Choroid plexus epithelial cell (primary cell): Measurements from ENCODE around the gene SEMA3E.

- RRBS, result no CpG with 5 or more reads among the region's 9 CpGs
Measured at GRCh38 chr7:77502250-77502693, 34.8 kb upstream of the PTPN12 start.

GRCh38 chr7:77642148-77642368 lies 54.2 kb upstream of the RSBN1L start:
- RRBS, result no CpG with 5 or more reads among the region's 1 CpG

DNA sequence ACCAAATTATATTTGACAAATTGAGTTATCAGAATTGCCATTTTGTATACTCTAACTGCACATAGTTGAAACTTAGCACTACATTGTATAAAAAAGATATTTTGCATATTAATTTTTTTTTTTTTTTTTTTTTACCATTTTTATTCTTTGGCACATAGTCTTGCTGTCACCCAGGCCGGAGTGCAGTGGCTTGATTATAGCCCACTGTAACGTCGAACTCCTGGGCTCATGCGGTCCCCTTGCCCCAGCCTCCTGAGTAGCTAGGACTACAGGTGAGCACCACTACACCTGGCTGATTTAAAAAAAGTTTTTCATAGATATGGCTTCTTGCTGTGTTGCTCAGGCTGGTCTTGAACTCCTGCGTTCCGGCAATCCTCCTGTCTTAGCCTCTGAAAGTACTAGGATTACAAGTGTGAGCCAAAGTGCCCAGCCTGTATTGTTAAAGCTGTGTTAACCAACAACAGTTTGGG lies 15.0 kb downstream of the RSBN1L start:
- RRBS, result no CpG with 5 or more reads among the region's 6 CpGs

DNA sequence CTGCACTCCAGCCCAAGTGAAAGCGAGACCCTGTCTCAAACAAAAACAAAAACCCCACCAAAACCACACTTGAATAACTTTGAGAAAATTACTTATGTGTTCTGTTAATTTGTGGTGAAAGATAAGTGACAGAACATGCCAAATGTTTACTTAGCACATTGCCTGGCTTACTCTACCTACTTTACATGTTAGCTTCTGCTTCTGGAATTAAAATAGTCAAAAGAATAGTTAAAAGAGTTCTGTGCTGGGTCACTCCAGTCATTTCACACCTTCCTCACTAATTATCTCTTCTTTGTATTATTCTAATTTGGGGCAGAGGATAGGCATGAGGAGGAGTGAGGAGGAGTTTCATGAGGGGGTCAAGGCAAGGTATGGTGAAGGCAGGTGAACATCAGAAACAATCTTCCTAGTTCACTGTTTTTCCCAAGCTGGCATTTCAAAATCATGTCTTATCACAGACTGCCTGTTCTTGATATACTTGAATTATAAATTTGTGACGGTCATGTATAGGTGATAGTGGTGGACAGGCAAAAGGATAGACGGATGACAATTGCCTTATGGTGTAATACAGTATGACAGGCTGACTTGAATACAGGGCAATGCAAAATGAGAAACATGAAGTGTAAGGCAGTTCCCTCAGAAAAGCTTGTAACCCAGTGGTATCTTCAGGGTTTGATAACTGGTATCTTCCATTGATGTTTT lies 9.6 kb downstream of the TMEM60 start:
- RRBS, result no CpG with 5 or more reads among the region's 3 CpGs

DNA sequence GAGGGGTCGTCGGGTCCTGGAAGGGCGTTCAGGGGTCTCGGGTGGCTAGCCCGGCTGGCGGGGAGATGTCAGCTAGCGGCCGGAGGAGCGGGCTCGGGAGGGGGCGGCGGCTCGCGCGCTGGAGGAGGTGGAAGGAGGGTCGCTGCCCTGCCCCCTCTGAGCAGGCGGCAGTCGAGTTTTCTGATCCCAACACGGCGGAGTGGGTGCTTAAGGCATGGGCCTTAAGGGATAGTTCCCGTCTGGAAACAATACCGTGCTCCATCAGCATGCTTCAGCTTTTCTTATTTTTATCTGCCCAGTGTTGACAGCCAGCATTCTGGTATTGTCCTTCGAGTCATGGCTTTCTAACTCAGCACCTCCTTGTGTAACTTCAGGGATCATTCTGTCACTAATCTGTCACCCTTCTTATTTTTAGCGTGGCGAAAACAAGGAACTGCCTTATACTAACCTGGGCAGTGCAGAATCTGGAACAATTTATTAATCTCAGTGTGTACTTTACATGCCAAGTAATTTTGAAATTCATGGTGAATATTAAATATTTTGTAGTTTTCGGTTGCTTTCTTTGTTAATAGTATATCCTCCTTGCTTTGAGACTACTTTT lies 1.2 kb upstream of the TMEM60 start:
- RRBS, result no CpG with 5 or more reads among the region's 26 CpGs

DNA sequence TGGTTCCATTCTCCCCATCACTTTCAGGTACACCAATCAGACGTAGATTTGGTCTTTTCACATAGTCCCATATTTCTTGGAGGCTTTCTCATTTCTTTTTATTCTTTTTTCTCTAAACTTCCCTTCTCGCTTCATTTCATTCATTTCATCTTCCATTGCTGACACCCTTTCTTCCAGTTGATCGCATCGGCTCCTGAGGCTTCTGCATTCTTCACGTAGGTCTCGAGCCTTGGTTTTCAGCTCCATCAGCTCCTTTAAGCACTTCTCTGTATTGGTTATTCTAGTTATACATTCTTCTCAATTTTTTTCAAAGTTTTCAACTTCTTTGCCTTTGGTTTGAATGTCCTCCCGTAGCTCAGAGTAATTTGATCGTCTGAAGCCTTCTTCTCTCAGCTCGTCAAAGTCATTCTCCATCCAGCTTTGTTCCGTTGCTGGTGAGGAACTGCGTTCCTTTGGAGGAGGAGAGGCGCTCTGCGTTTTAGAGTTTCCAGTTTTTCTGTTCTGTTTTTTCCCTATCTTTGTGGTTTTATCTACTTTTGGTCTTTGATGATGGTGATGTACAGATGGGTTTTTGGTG lies 219.0 kb downstream of the MAGI2 start:
- RRBS, result no CpG with 5 or more reads among the region's 13 CpGs

- RRBS, result no CpG with 5 or more reads among the region's 5 CpGs
Measured at GRCh38 chr7:80279583-80280301, 145.1 kb downstream of the GNAI1 start.

DNA sequence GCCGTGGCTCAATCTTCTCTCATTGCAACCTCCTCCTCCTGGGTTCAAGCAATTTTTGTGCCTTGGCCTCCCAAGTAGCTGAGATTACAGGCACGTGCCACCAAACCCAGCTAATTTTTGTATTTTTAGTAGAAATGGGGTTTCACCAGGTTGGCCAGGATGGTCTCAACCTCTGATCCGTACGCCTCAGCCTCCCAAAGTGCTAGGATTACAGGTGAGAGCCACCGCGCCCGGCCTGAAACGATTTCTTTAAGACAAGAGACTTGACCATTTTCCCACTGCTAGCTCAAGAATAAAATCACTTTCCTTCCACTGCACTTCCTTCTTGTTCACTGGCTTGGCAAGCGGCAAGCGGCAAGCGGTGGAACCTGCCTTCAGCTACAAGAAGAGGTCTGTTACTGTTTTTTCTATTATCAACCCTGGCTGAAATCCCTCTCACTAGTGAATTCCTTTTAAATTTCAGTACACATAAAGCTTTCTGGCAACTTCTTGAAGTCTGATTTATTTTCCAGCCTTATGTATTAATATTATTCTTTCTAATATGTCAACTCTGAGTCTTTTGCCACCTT lies 12.7 kb upstream of the GNAT3 start:
- RRBS, result no CpG with 5 or more reads among the region's 11 CpGs

DNA sequence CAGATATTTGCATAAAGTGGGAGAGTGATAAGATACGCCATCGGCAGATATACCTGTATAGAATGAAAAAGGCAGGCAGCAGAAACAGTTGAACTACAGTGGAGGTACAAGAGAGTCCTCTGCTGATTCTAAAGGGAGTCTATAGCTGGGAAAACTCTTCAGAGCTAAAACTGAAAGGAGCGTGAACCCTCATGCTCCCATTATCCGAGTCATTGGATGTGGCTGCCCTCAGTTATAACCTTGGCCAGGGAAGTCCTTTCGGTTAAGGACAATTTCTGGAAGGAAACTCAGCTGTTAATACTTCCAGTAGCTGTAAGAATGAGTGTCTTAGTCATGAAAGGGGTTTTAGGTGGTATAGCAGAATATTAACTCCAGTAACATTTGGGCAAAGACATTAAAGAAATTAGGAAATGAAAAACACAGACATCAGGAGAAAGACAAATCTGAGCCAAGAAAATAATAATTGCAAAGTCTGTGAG lies 14.6 kb upstream of the GNAT3 start:
- RRBS, result no CpG with 5 or more reads among the region's 5 CpGs

GRCh38 chr7:80593850-80594133 lies 44.6 kb upstream of the CD36 start:
- RRBS, result no CpG with 5 or more reads among the region's 2 CpGs

GRCh38 chr7:80748633-80749337 lies 110.3 kb downstream of the CD36 start:
- RRBS, result no CpG with 5 or more reads among the region's 8 CpGs

DNA sequence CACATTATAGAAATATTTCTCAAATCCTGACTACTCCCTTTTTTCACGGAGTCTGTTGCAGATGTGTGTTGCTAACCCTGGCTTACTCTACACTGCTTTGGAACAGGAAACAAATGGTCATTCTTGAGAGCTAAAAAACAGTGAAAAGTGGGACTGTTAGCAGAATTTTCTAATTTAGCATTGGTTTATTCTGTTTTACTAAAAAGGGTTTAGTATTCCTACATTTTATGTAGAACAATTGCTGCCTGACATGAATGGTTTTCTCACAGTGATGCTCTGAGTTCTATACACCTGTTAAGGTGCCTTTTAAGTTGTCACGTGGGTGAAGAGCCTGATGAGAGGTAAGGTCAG lies 123.4 kb downstream of the SEMA3C start:
- RRBS, result no CpG with 5 or more reads among the region's 2 CpGs

- RRBS, result no CpG with 5 or more reads among the region's 6 CpGs
Measured at GRCh38 chr7:80840260-80840630, 78.6 kb downstream of the SEMA3C start.

GRCh38 chr7:81690212-81690842 lies 79.5 kb downstream of the HGF start:
- RRBS, result no CpG with 5 or more reads among the region's 7 CpGs

GRCh38 chr7:83648260-83649508 lies at the start of gene SEMA3E:
SEMA3E (minus strand) TSS chr7:83649139.
- RRBS, result 3% methylated on average over 4 of the region's 30 CpGs

- RRBS, result no CpG with 5 or more reads among the region's 5 CpGs
Measured at GRCh38 chr7:84092156-84092610, 102.4 kb downstream of the SEMA3A start.

DNA sequence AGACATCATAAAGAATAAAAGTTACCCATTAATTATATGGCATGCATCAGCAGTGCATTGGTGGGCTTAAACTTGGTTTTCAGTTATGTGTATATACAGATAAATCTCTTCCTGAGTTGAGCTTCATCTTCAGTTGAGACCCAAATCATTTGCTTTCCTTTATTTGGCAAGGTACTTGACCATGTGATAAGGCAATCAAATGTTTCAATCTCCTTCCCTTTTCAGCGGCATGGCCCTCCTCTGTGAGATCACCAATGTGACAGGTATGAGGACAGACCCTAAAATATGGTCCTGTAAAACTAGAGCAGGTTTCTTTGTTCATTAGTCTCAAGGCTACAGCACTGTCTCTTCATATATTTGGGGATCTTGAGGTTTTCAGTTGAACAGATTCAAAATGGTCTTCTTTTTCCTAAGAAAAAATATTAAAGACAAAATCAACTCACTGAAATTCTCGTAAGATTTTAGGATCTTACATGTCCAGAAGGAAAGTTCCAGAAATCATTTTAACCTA lies 179.3 kb downstream of the ELAPOR2 start:
- RRBS, result no CpG with 5 or more reads among the region's 2 CpGs

DNA sequence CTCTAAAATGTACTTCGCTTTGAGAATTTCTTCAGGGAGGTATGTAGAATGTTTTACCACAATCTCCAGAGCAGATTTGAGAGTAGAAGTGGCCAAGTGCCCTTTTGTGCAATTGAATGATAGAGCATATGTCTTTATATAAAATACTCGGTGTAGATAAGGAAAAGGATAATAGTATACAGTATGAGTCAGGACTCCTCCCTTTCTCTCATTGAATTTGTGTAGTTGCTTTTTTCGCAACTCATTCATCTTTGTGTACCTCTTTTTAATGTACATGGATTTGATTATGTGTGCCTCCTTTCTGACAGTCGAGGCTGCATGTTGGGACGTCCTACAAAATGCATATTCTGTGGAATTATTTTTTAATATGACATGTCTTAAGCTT lies 1.1 kb downstream of the DMTF1 start:
- RRBS, result no CpG with 5 or more reads among the region's 5 CpGs

DNA sequence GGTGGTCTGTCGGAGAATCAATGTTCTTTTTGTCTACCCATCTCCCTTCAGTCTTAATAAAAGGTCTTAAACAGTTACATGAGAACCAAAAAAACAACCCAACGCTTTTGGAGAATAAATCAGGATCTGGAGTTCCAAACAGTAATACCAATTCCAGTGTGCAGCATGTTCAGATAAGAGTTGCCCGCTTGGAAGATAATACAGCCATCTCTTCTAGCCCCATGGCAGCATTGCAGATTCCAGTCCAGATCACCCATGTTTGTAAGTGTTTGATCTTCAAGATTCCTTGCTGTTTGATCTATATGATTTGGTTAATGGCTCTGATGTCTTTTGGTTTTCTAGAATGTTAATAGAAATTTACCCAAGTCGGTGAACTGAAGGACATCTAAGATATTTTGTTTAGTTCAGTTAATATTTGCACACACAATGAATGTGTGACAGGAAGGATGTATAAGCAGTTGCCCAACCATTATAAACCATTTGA lies 31.4 kb downstream of the TMEM243 start:
- RRBS, result no CpG with 5 or more reads among the region's 4 CpGs